Daoy (cell line): ENCODE results near the genes SLBP, TMEM129 and C4orf48.

GRCh38 chr4:1242565-1243225, 6.2 kb downstream of the CTBP1 start:
- RAMPAGE, long total RNA = no peak

GRCh38 chr4:1244029-1245000, 4.6 kb downstream of the CTBP1 start:
- RAMPAGE, long total RNA = no peak

GRCh38 chr4:1329262-1330418, 17.4 kb upstream of the UVSSA start:
- RAMPAGE, long total RNA = no peak

DNA sequence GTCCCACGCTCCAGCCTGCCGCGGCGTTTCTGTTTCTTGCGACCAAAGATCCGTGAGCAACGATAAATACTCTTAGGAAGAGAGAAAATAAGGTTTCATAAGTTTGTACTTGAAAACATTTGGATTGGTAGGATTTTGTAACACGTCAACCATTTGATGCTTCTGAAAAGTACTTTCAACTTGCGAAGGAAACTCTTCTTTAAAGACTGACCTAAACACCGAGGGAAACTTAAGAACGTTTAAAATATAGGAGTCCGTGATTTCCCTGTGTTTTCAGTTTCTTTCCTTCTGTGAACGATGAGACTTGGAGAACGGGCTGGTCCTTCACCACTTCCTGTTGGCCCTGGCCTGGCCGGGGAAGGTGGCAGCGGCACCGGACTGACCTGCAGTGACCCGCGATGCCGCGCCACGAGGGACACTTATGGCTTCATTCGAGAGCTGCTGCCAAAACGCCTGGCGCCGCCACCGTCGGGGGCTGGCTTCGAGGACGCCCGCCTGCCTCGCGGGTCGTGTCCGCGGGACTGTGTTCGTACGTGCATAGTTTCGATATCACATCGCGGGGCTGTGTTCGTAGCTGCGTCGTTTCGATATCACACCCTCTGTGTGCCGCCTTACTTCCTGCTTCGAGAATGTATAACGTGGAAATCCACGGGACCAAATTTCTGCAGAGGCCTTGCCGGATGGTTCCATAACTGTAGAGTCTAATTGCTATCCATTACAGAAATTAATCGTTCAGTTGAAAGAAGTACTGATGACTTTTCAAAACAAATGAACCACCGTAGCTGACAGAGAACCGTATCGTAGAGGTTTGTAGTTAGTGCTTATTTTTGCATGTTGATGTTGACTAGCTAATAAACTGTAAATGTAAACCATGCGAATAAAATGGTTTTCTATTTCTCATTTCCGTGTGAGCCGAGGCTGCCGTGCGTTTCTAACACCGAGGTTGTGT, 7.5 kb upstream of the UVSSA start:
- RAMPAGE, long total RNA = no peak

- RAMPAGE, long total RNA = no peak
Observed at GRCh38 chr4:1365250-1365577, 18.2 kb downstream of the UVSSA start.

DNA sequence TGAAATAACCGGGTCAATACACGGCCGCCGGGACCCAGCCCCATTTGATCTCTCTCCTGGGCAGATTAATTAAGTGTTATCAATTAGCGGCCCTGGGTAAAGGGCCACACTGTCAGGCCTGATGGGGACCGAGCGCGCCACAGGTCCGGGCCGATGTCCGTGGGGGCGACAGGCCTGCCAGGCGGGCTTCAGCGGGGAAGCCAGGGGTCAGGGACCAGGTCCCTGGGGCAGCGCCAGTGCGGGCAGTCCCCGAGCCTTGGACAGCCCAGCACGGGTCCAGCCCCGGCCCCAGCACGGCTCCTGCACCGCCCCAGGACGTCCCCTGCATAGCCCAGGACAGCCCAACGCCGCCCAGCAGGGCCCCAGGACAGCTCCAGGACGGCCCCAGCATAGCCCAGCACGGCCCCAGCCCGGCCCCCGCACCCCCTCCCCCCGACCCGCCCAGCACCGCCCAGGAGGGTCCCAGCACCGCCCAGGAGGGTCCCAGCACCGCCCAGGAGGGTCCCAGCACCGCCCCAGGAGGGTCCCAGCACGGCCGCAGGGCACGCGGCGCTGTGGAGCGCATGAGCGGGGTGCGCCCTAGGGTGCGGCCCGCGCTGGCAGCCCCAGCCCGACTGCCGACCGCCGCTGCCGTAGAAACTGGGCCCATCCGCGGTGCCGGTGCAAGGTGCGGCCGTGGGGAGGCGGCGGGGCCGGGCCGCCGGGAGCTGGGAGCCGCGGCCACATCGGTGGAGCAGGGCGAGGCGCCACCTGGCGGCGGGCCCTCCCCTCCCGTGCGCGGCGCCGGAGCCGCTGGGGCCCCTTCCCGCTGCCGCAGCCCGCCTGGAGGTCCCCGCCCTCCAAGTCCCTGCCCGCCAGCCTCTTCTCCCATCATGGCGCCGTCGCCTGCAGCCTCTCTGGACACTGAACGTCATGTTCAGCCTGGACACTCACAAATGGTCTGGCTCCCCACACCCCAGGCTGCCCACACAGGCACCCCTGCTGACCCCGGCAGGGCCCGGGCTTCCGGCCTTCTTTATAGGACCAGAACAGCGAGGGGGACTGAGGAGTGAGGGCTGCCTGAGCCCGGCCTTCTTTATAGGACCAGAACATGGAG, 106.7 kb upstream of the NKX1-1 start:
- RAMPAGE, long total RNA = no peak

- RAMPAGE, long total RNA = no peak
Observed at GRCh38 chr4:1667232-1667754, 16.8 kb downstream of the FAM53A start.

- RAMPAGE, long total RNA = no peak
Observed at GRCh38 chr4:1711884-1712578, at the start of gene SLBP. TSS of gene SLBP (minus strand) at chr4:1712319.

DNA sequence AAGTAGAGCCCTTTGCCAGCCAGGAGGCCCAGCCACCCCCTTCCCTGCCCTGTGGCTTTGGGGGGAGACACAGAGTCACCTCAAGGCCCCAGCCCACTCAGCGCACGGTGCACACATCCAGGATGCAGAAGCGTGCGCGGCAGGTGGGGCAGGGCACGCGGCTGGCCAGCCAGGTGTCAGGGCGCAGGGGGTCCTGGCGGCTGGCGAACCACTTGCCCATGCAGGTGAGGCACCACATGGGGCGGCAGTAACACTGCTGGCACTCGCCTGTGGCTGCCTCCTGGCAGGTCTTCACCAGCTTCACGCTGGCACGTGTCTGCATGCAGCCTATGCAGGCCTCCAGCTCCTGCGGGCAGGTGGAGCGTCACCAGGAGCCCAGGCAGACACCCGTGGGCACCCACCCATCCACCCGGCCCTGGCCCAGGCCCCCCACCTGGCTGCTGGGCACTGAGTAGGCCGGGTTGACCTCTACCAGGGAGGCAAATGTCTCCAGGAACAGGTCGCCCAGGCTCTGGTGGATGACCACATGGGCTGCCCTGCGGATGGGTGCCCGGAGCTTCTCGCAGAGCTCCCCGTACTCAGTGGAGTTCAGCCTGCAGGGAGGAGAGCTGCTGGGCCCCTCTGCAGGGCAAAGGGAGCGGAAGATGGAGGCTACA, 3.9 kb downstream of the TMEM129 start:
- RAMPAGE, long total RNA = no peak

DNA sequence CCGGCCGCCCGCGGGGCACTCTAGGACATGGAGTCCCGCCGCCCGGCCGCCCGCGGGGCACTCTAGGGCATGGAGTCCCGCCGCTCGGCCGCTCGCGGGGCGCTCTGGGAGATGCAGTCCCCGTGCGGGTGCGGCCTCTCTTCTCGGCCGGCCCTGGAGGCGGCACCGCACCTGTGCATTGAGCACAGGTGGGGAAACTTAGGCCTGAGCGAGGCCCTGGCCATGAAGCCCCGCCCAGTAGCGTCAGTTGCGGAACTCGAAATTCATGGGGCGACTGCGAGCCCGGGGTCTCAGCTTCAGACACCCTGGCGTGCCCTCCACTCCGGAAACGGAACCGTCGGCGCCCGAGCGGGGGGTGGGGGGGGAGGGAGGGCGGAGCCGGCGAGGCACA, at the start of gene TMEM129:
Gene TMEM129 (minus strand): TSS at position 302 of the 391 bp plus-strand sequence.
- RAMPAGE, long total RNA = no peak

DNA sequence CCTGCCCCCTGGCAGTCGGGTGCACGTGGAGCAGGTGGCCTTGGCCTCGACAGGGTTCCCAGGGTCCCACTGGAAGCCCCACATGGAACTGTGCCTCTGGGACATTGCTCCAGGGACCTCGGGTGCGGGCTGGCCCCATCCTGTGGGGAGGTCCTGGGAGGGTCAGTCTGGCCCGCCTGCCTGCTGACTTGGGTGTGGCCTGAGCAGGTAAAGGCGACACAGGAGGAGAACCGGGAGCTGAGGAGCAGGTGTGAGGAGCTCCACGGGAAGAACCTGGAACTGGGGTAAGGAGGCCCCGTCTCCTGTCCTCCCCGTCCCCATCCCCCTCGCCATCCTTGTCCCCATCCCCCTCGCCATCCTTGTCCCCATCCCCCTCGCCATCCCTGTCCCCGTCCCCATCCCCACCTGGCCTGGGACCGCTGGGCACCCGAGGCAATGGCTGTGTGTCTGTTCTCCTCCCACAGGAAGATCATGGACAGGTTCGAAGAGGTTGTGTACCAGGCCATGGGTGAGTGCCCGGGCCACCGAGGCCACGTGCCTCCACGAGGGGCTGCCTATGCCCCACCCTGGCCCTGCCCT, 18.3 kb downstream of the TACC3 start:
- RAMPAGE, long total RNA = no peak

DNA sequence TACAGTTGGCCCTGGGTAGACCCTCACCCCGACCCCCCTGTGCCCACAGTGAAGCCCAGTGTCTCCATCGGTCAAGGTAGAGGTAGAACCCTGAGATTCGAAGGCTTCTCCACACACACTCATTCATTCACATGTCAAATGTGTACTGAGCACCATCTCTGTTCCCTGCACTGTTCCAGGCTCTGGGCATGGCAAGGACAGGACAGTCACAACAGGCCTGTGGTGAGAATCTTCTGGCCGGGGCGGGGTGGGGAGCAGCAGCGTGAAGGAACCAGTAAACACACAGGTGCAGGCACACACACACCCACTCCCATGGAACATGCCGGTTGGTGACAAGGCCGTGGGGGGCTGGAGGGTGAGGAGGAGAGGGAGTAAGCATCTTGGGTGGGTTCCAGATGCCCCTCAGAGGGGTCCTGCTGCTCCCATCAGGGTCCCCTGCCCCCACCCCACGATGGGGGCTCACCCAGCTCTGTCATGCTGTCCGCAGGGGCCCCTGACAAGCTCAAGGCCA, 29.5 kb downstream of the TACC3 start:
- RAMPAGE, long total RNA = no peak

- RAMPAGE, long total RNA = no peak
Observed at GRCh38 chr4:1767562-1768344, 25.3 kb upstream of the FGFR3 start.

DNA sequence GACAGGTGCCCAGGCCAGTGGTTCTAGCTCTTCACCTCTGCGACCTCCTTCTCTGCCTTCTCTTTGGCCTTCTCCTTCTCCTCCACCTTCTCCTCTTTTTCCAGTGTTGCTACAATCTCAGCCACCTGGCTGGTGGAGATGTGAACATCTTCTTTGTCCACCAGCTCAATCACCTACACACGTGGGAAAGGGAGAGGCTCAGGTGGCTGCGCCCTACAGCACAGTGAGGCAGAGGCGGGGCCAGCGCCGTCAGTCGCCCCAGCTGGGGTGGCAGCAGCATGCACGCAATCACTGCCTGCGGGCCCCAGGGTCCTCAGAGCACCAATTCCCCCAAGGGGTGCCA, 21.3 kb downstream of the FGFR3 start:
- RAMPAGE, long total RNA = no peak

GRCh38 chr4:1859117-1859697, 3.3 kb upstream of the LETM1 start:
- RAMPAGE, long total RNA = no peak

DNA sequence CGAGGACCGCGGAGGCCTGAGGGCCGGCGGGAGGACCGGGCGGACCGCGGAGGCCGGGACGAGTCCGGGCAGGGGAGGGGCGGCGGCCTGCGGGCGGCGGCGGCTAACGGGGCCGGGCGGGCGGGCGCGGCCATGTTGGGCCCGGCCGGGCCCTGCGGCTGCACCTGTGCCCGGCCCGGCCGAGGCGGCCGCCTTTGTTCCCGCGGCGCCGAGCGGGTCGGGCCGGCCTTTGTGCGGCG, 487 bp downstream of the NSD2 start:
- RAMPAGE, long total RNA = no peak

- RAMPAGE, long total RNA = no peak
Observed at GRCh38 chr4:2041651-2042170, at the start of gene C4orf48. TSS of gene C4orf48 (plus strand) at chr4:2041995.

GRCh38 chr4:2248548-2249183, 6.7 kb upstream of the HAUS3 start:
- RAMPAGE, long total RNA = no peak

- RAMPAGE, long total RNA = no peak
Observed at GRCh38 chr4:2361230-2362214, 56.9 kb downstream of the ZFYVE28 start.

DNA sequence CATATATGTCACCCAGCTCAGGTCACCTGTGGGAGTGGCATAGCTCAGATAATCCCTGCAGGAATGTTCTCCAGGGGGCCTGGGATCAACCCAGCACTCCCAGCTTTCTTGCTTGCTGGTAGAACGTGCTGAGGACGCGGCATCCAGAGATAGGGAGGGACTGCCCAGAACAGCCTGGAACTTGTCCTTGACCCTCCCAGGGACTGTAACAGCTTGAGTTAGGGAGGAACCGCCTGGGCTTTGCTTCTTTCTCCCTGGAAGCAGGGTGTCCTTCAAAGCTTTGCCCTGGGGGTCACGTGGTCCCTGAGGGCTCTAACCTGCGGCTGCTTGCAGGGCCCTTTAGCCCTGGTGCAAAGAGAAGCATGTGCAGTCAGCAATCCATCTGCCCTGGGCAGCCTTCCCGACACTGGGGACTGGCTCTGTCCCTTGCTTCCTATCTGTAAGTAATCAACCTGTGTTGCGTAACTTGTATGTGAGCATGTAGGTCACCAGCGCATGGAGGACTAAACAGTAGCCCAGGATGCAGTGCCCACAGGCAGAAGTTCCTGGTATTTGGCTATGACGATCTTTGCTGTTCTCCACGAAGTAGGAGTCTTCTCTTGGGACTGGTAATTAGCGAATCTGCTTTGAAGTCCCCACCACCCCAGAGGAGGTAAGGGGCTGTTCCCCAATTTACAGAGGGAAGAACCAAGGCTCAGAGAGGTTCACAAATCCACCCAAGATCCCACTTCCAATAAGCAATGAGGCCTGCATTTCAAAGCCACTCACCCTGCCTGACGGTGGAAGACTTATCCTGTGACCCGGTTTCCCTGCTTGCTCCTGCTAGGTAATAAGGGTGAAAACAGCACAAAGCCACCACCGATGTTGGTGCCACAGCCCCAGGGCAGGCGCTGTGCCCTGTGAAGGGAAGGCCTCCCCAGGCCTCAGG, 55.0 kb downstream of the ZFYVE28 start:
- RAMPAGE, long total RNA = no peak